Vagina (tissue), 1 donor: ENCODE measurements around a stretch of chrX.

DNA sequence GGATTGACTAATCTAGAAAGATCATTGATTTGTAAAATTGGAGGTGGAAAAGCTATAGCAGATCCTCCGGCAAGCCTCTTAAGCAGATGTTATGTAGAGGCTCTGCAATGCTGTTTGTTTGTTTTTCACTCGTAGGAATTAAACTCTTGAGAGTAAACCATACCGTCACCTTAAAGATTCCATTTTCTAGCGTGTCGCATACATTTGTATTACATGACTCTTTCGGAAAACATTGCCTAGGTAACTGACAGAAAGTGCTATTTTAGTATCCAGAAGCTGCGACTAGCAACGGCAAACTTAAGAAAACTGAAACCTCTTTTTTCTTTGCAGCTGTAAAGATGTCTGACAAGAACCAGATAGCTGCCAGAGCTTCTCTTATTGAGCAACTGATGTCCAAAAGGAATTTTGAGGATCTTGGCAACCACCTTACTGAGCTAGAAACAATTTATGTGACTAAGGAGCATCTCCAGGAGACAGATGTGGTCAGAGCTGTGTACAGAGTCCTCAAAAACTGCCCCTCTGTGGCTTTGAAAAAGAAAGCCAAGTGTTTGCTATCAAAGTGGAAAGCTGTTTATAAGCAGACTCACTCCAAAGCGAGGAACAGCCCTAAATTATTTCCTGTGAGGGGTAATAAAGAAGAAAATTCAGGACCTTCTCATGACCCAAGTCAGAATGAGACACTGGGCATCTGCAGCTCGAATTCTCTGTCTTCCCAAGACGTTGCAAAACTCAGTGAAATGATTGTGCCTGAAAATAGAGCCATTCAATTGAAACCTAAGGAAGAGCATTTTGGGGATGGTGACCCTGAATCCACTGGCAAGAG is 9.4 kb downstream of the TCEANC start:
- PRO-cap = unidirectional peak, plus-strand start at position 469 of the sequence
- RAMPAGE, long total RNA = start-site peak on the plus strand centred at position 667 of the sequence, 619 bp wide, 9 reads

- PRO-cap = no peak
- RAMPAGE, long total RNA = no peak
Observed at GRCh38 chrX:13669114-13669704, 16.3 kb downstream of the TCEANC start.

GRCh38 chrX:13765669-13766390 is 31.3 kb downstream of the OFD1 start:
- PRO-cap = no peak
- RAMPAGE, long total RNA = start-site peak on the plus strand at chrX:13766166-13766320, 19 reads

GRCh38 chrX:13804100-13804611 is 12.7 kb downstream of the GPM6B start:
- PRO-cap = no peak
- RAMPAGE, long total RNA = no peak

DNA sequence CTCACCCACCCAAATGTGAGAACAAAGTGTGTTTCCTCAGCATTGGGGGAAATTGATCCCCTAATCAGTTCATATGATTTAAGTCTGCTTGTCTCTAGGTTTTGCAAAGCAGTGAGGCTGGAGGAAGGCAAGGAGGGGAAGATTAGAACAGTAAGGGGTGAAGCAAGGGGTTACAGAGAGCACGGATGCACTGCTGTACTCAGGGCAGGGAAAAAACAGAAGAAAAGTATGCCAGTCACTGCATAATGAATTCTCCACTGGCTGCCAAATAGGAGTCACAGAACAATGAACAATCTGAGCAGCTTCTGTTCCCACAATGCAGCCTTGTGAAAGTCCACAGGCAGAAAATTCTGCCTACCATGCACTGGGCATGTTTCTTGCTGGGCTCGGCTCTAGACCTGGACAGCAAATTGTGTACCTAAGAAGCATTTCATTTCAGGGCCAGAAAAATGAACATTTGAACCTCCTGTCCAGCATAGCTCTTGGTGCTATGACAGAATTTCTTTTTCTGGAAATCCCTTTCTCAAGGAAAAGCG is 74.8 kb upstream of the GPM6B start:
- PRO-cap = no peak
- RAMPAGE, long total RNA = no peak

DNA sequence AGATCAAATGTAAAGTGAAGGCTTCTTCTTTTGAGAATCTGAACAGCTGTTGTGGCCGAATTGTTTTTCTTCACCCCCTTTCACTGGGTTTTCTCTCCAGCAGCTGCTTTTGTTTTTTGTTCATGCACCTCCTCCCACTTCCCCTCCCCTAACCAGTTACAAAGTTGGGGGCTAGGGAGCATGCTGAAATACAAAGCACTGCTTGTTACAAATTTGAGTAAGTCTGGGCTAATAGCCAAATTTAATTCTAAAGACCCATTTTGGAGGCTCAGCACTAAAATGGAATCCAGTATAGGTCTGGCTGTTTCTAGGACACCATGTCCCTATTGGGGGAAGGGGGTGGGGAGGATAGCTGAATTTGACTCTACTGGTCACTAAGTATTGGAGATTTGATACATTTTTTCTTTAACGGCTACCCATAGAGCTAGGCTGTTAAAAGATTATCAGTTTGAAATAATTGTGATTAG is 89.2 kb upstream of the GPM6B start:
- PRO-cap = no peak
- RAMPAGE, long total RNA = no peak

- PRO-cap = no peak
- RAMPAGE, long total RNA = no peak
Observed at GRCh38 chrX:14140203-14140556, 110.5 kb upstream of the GEMIN8 start.

- PRO-cap = no peak
- RAMPAGE, long total RNA = start-site peak on the plus strand at chrX:14886295-14886330, 15 reads
Observed at GRCh38 chrX:14886018-14886610, 12.9 kb downstream of the MOSPD2 start.

DNA sequence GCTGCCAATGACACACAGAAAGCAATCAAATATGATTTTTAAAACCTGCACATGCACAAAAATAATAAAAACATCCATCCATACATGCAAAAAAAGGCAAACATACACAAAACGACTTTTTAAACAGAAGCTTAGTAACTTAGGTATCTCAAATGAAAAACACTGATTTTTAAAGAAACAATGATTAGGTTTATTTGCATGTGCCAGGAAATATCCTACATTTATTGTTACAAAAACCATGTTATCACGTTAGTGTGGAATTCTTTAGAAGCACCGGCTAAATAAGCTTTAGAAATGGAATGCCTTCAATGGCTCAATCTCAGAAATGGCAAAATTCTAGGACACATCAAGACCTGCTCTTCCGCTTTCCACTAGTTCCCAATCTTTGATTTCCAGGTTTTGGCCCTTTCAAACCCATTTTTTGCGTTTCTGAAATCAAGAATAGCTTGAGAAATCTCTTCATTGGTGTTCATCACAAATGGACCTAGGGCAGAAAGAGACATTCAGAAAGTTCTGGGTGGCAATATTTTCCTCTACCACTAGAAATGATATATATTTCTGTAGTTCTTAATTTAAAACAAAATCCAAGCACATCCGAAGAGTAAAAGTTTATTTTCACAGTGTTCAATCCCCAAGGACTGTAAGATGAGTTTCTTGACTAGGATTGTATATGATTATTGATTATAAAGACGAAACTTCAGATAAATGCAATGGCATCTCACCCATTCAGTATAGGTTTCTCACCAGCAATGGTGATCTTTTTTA is 602 bp upstream of the VEGFD start:
- PRO-cap = no peak
- RAMPAGE, long total RNA = start-site peak on the minus strand centred at position 643 of the sequence, 211 bp wide, 11 reads

DNA sequence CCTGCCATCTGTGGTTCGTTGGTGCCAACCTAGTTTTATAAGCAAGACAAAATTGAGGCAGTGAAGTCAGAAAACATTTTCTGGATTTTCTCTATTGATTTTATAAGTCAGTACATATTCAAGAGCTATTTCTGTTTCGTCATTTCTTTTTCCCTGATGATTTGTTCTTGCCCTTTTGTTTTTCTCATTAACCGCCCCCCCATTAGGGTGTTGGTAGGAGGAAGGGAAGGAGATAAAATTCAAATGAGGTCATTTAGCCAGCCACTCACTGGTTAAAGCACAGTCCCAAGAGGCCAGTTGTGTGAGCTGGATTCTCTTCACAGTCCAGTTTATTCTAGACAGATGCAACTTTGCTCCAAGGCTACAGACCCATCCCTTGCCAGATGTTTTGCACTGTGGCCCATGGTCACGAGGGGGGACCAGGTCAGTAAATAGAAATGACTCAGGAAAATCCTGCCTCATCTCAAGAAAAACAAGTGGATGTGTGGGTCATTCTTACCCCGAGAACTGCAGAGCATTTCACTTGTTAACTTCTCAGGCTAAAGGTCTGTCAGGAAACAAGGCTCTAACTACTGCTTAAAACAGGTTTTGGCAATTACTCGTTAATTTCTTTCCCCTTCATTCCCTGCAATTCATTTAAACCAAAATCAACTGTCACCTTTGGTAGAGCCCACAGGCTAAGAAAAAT is 20.5 kb upstream of the VEGFD start:
- PRO-cap = no peak
- RAMPAGE, long total RNA = no peak

GRCh38 chrX:15911534-15911984 is 56.9 kb upstream of the AP1S2 start:
- PRO-cap = no peak
- RAMPAGE, long total RNA = no peak

- PRO-cap = no peak
- RAMPAGE, long total RNA = no peak
Observed at GRCh38 chrX:16700754-16701107, 11.7 kb downstream of the CTPS2 start.

DNA sequence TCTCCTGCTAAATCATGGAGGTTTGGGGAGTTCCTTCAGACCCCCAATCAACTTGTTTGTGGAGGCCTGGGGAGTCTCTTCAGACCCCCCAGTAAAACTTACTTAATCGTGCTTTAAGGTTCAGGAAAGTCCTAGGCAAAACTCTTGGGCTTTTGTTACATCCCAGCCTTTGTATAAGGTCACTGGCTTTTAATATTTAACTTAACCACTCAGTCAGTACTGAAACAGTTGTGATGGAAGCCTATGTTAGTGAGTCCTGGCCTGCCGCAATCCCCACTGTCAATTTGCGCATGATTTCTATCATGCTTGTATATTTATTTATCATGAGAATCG is 6.9 kb downstream of the SYAP1 start:
- PRO-cap = no peak
- RAMPAGE, long total RNA = no peak

GRCh38 chrX:16761421-16762442 is 24.5 kb upstream of the TXLNG start:
- PRO-cap = no peak
- RAMPAGE, long total RNA = no peak

- PRO-cap = no peak
- RAMPAGE, long total RNA = no peak
Observed at GRCh38 chrX:16842964-16843878, 26.9 kb downstream of the RBBP7 start.

DNA sequence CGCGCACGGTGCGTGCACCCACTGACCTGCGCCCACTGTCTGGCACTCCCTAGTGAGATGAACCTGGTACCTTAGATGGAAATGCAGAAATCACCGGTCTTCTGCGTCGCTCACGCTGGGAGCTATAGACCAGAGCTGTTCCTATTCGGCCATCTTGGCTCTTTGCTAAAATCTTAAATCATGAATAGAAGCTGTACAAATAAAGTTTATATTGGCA is 26.7 kb upstream of the NHS start:
- PRO-cap = no peak
- RAMPAGE, long total RNA = no peak

DNA sequence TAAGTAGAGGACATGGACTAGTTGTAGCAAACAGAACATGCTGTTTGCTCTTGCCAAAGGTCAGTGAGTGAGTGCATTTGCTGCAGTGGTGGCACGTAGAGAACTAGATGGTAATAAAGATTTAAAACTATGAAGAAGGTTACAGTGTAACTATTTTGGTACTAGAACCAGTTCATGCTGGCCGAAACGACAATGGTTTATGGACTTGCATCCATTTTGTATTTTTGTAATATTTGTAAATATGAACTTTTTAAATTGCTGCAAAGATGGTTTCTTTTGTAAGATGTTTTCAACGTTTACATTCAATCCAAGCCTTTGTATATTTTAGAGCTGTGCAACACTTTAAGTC is 1.8 kb upstream of the SCML1 start:
- PRO-cap = no peak
- RAMPAGE, long total RNA = no peak

GRCh38 chrX:17735867-17736162 is 1.5 kb upstream of the SCML1 start:
- PRO-cap = no peak
- RAMPAGE, long total RNA = no peak

GRCh38 chrX:17736747-17737389 is 425 bp upstream of the SCML1 start:
- PRO-cap = bidirectional peak, plus-strand start at chrX:17737488, minus-strand start at chrX:17737080
- RAMPAGE, long total RNA = no peak

- PRO-cap = no peak
- RAMPAGE, long total RNA = no peak
Observed at GRCh38 chrX:18151790-18151989, 69.0 kb downstream of the BEND2 start.